ENCODE results near the genes BTBD7 and CCDC197.

GRCh38 chr14:93025041-93025514 lies 90.6 kb downstream of the ITPK1 start:
- PRO-cap, result no peak

- PRO-cap, result no peak
Measured at GRCh38 chr14:93039417-93040125, 76.2 kb downstream of the ITPK1 start.

DNA sequence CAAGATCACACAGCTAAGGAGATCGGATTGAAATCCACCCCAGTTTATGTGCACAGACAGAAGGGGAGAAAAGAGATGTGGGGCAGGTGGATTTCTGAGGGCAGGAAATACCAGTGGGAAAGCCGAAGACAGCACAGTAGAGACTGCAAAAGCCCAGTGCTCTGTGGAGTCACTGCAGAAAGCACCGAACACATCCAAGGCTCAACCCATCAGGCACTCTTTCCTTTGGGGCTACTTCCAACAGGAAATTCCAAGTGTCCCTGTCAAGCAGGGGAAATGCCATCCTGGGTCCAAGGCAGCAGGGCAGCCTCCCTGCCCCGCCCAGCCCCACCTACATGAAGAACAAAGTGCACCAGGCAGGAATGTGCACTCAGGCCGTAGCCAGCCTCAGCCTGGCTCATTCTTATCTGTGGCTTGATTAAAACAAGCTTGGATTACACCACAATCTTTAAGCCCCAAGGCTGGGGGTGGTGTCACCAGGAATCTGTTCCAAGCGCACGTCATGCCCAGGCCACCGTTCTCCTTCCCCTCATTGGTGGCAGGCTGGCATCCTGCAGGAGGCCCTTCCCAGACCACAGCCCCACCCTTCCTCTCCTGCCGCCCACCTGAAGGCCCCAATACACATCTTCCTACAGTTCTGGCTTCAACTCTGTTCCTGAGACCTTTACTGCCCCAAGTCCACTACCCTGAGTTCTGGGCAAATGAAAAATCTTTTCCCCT lies 72.3 kb downstream of the ITPK1 start:
- PRO-cap, result no peak

DNA sequence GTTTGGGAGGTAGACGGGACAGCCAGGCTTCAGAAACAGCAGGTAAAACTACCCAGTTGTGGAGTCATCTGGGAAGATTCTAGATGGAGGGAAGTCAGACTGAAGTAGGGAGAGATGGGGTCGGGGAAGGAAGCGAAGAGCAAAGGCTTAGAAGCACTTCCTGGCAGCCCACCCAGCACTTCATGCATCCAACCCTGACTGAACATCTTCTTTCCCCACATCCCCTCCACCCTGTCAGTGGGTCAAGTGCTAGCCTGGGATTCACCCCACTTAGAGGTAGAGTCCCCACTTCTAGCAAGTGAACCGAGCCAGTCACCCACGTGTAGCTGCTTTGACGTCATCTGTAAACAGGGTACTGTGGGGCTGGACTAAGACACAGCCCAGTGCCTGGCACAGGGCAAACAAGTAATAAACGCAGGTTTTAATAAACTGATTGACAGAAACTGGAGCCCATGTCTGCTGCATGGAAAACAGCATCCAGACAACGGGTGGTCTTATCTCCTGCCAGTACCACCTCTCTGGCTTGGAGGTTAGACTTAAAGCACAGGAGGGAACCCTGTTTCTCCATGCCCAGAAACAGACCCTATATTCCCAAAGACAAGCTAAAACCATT lies 61.7 kb downstream of the ITPK1 start:
- PRO-cap, result no peak

DNA sequence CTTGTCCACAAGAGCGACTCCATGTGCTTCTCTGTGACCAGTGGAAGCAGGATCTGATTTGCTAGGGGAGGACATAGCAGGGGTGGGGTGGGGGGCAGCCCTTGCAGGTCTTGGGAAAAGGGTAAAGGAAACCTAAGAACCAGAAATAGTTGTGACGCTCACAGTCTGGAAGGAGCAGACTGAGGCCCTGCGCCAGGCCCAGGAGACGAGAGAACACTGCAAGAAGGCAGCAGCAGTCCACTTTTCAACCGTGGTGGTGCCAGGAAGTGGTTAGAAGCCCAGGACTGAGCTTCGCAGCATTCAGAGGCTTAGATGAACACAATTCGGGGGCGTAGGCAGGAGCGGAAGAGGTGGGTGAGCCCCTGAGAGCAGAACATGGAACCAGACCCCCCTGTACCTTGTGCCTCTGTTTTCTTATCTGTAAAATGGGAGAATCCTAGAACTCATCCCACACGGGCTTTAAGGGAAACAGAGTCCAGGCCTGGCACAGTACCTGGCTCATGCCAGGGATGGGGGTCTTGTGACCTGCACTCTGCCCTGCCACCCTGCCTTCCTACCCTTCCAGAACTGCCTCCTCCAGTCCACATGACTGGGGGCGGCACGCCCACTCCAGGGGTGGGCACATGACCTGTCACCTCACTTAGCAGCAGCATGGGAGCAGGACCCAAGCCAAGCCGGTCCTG lies 33.5 kb downstream of the ITPK1 start:
- PRO-cap, result no peak

DNA sequence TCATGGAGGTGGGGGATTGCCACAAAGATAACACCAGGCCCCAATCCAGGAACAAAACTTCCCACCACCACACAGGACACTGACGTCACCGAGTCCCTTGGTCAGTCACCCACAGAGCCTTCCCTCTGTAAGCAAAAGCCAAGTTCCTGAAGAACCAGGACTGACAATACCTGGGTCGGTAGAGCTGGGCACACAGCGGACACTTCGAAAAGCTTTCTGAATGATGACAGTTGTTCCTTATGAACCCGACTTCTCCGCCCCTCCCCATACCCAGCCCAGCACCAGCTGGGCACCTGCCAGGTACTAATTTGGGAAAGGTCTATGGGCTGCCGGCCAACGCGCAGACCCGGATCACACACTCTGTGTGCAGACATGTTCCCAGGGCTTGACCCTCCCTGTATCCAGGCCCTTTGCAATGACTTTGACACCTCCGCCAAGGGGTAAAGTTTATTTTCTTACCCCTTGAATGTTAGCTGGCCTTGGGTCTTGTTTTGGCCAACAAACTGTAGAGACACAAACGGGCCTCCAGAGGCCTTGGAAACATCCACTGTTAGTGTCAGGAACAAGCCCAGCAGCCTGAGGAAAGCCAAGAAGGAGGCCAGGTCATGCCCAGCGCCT lies 18.8 kb downstream of the ITPK1 start:
- PRO-cap, result no peak

- PRO-cap, result no peak
Measured at GRCh38 chr14:93116157-93117144, 726 bp upstream of the ITPK1 start.

GRCh38 chr14:93332703-93333645 lies at the start of gene BTBD7:
Gene BTBD7 (minus strand): TSS chr14:93333036.
- PRO-cap, result bidirectional peak, plus-strand start at chr14:93333225, minus-strand start at chr14:93333018; bidirectional peak, plus-strand start at chr14:93333367, minus-strand start at chr14:93333304

- PRO-cap, result no peak
Measured at GRCh38 chr14:93431056-93431340, 259 bp downstream of the UNC79 start.

DNA sequence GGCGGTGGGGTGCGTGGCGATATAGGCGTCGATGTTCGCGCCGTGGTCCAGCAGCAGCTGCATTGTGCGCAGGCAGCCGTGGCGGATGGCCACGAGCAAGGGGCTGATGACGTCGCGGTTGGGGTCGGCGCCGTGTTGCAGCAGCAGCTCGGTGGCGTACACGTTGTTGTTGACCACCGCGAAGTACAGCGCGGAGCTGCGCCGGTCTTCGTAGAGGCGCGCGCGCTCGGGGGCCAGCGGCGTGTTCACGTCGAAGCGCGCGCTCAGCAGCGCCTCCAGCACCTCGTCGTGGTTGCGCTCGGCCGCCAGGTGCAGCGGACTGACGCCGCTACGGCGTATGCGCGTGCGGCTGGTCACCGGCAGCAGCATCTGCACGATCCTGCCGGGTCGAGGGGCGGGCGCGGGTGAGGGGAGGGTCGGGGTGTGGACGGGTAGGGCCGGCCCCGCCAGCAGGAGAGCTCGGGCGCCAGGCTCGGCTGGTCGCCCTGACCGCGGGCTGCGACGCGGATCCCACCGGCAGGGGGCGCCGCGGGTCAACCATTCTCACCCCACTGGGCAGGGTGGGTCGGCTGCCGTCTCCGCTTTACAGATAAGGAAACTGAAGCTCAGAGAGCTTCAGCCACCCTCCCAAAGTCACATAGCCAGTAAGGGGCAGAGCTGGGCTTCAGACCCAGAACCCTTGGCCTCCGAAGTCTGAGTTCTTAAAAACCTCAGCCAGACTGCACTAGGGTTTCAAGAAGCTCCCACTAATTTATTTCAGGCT lies 12.3 kb downstream of the FAM181A start:
- PRO-cap, result no peak

DNA sequence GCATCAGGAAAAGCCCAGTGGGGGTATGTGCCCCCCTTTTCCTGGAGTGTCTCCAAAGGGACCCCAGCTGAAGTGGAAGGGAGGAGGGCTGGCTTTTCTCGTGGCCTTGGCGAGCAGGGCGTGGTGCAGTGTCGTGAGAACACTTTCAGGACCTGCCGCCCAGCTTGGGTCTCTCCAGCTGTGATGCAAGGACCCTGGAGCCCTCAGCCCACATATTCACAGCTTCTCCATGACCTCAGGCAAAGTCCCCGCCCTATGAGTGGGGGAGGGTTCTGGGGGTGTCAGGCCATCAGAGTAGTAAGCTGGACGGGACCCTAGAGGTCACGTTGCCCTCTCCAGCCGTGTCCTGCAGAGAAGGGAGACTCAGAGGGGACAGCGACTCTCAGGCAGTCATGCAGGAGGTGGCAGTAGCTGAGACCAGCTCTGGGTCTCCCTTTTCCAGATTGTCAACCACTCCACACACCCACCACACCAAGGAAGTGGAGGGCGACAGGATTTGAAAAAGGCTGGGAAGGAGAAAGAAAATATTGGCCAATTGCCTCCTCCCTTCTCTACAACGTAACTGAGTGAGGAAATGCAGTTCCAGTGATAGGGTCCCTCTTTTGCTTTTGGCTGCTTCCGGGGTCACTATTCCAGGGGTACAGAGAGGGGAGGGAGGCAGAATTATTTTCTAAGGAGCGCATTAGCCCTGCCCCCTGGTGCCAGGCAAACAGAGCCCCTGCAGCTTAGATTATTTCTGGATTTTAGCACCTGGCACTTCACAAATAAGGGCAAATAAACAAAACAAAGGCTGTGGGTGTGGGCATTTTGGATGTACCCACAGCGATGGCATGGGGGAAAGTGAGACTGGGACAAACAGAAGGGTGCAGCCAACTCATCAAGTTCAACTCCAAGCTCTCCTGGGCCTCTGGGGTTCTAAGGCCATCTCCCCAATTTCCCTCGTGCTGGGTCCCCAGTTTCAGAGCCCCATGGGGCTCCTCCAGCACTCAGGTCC lies 20.6 kb downstream of the ASB2 start:
- PRO-cap, result no peak

- PRO-cap, result no peak
Measured at GRCh38 chr14:93978736-93979298, 2.4 kb upstream of the ASB2 start.

DNA sequence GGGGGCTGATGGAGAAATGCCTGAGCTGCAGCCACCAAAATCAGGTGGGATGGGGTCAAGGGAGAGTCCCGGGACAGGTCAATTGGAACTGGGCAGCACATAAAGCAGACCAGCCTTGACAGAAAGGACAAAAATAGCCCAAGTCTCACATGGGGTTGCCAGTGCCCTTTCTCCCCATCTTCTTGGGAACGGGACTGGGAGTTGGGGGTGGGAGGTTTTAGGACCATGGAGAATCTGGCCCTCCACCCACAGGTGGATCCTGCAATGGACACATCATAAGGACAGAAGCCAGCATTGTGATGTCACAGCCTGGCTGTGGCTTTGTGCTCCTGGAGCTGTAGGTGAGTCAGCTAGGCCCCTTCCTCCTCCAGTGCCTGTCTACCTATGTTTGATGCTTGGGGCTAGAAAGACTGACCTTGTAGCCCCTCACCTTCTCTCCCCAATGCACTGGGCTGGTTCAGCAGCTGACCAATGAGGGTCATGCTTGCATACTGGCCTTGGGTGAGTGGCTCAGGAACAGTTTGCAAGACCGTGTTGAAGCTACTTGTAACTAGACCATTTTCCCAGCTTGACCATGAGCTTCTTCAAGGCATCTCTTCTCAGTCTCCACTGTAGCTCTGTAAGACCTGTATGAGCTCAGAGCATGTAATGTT lies at the start of gene CCDC197:
CCDC197 (plus strand) TSS at position 349 of the 653 bp plus-strand sequence.
- PRO-cap, result no peak

DNA sequence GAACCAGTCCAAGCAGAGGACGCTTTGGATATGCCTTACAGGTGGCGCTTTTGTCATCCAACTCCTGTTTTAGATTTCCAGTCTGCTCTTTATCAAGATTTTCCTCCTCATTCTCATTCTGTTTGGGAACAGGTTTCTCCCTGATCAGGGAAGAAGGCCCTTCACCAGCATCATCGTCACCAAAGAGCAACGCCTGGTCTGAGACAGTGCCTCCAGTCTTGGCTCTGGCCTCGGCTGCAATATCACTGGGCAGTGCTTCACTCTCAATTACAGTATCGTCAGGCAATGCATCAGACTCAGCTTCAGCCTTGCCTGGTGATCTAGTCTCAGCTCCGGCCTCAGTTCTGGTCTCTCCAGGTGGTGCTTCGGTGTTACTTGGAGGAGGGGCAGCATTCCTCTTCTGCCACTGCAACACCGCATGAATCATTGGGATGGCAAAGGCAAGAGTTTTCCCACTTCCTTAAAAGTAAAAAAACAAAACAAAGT lies 18.8 kb downstream of the DDX24 start:
- PRO-cap, result no peak

GRCh38 chr14:94114964-94115715 lies 14.3 kb downstream of the IFI27L2 start:
- PRO-cap, result no peak

DNA sequence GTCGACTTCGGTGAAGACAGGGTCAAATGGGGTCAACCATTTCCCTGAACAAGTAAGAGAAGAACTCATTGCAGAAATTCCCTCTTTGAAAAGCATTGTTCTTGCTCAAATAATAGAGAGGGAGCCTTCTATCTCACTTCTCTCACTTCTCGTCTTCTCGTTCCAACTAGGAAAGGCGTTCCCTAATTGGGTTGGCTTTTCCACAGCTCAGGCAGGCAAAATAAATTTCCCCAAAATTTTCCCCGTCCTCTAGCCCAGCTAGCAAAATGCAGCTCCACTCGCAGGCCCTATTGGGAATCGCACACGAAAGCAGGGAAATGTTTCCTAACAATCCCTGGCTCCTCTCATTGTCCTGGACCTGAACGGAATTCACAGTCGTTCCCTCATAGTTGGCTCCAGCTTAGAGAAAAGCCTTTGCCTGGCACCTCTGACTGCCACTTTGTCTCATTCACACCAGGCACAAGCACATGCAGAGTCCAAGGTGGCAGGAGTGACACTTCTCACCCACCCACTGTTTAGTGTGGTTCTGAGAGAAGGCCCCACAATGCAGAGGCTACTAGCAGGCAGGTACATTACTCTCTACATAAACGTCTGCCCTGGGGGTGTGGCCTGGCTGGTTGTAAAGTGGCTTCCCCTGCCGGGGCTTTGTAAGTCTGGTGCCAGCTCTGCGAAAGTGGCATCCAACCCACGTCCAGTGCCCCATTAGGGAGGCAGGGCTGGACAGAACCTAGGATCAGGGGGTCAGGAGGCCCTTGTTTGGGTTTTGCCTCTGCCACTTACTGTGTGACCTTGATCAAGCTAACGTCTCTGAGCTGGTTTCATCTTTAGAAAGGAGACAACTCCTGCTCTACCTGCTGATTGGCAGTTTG lies 4.3 kb downstream of the SERPINA10 start:
- PRO-cap, result no peak

DNA sequence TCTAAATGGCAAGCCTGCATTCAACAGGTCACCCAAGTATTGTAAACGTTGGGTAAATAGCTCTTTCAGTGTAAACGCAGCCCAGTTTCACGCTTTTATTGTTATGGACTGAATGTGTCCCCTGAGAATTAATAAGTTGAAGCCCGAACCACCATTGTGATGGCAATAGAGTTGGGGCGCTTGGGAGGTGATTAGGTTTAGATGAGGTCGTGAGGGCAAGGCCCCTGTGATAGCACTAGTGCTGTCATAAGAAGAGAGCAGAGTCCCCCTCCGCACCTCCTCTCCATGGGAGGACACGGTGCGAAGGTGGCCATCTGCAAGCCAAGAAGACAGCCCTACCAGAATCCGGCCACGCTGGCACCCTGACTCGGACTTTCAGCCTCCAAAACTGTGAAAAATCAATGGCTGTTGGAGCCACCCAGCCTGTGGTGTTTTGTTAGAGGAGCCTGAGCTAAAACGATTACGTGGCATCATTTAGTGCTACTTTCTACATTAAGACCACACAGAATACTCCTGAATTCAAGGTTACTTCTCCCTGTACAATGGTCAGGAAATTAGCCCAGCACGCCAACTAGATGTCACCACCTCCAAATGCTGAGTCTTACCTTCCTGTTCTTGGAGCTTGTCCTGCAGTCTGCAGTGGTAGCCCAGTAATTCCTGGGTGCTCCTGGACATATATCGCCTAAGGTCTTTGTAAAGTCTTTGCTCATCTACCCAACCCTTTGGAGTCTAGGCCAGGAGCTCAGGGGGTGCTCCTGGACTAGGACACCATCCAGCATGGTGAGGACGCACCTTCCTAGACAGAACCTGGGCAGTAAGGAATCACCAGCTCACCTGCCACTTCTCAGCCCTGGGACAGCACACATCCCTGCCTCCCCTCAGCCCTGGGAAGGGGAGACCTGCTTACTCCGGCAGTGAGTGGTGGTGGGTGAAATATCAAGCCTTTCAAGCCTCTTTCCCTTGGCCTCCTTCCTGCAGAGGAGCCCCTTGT lies 769 bp downstream of the SERPINA10 start:
- PRO-cap, result no peak

GRCh38 chr14:94312606-94313367 lies 10.3 kb downstream of the SERPINA6 start:
- PRO-cap, result no peak

GRCh38 chr14:94317231-94317658 lies 5.9 kb downstream of the SERPINA6 start:
- PRO-cap, result no peak

DNA sequence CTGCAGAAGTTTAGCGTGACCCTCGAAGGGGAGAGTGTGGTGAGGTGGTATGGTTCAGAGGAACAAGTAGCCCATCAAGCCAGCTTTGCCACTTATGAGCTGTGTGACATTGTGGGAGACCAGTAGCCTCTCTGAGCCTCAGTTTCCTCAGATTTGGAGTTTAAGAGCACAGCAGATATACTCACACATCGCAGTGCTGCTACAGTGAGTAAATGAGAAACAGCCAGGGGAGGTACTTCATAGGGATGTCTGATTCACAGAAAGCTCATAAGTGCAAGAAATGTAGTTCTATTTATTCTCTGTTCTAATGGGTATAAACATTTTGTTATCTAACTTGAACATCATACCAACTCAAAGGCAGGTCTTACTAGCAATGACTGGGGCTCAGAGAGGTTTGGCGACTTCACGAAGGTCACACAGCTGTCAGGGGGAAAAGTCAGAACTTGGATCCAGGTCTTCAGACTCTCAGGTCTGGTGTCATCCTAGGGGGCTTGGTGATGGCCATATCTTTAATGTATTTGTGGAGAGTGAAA lies 11.9 kb downstream of the SERPINA1 start:
- PRO-cap, result no peak